ENCODE measurements around a stretch of chr9.

- RRBS = no CpG with 5 or more reads among the region's 3 CpGs
Measured at GRCh38 chr9:120929459-120929649, 2.8 kb upstream of the TRAF1 start.

DNA sequence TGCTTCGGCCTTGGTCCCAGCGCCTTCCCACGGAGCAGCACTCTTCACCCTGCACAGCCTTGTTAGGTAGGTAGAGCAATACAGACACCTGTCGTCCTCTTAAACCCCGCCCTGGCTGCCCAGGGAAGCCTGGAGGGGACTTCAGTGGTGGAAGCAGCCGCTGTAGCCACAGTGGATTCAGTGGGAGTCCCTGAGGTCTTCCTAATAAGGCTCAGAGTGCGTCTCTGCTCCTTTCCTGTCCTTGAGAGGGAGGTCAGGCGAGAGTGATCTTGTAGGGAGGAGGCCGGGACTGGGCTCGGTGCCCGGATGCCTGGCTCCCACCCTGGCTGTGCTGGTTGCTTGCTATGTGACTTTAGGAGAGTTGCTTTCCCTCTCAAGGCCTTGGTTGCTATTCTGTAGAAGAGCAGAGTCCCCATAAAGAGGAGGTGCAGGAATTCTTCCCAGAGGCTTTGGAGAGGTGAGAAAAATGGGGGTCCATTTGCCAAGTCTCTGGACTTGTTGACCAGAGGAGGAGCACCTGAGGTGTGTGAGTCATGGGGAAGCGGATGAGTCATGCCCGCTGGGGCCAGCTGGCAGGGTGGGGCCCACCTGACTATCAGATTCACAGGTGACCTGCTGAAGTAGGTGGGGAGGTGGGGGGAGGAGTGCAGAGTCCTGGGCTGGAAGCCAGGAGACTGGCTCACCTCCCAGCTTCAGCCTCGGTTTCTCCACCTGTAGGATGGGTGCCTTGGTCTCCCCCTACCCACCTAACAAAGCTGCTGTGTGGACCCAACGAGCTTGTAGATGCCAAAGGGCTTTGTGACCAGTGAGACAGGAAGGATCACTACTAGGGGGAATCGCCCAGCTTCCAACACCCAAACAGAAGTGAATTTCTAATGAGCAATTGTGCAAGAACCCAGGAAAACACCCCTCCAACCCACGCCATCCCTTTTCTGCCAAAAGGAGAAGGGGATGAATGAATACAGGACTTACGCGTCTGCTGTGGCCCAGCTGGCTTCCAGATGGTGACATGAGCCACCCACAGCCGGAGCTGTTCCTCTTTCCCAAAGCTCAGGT, 13.9 kb downstream of the GSN start:
- RRBS = 0% methylated on average over 1 of the region's 20 CpGs

GRCh38 chr9:121285797-121286291, 17.9 kb downstream of the GSN start:
- RRBS = no CpG with 5 or more reads among the region's 11 CpGs

- RRBS = no CpG with 5 or more reads among the region's 14 CpGs
Measured at GRCh38 chr9:121310588-121311251, 42.8 kb downstream of the GSN start.

GRCh38 chr9:121318199-121318590, 50.2 kb downstream of the GSN start:
- RRBS = no CpG with 5 or more reads among the region's 4 CpGs

GRCh38 chr9:121347910-121348503, 22.0 kb downstream of the STOM start:
- RRBS = no CpG with 5 or more reads among the region's 10 CpGs

GRCh38 chr9:121353553-121354063, 16.4 kb downstream of the STOM start:
- RRBS = no CpG with 5 or more reads among the region's 7 CpGs

DNA sequence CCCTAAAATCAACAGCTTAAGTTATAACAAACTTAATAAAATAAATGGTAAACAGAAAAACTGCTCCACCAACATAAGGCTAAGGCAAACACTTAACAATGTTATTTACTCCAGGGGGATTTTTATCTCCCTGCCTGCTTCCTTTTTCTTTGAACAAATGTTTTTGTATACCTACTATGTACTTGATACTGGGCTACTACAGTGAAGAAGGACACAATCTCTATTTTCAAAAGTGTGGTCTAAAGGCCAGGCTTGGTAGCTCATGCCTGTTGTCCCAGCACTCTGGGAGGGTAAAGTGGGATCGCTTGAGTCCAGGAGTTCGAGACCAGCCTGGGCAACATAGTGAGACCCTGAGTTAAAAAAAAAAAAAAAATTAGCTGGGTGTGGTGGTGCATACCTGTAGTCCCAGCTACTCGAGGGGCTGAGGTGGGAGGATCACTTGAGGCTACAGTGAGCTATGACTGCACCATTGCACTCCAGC, 3.4 kb downstream of the STOM start:
- RRBS = no CpG with 5 or more reads among the region's 3 CpGs

- RRBS = no CpG with 5 or more reads among the region's 8 CpGs
Measured at GRCh38 chr9:121494021-121494775, 5.4 kb downstream of the GGTA1 start.

- RRBS = no CpG with 5 or more reads among the region's 2 CpGs
Measured at GRCh38 chr9:121498089-121498332, 1.6 kb downstream of the GGTA1 start.

GRCh38 chr9:121529706-121530110, 30.1 kb upstream of the GGTA1 start:
- RRBS = no CpG with 5 or more reads among the region's 8 CpGs

- RRBS = no CpG with 5 or more reads among the region's 20 CpGs
Measured at GRCh38 chr9:121567356-121568200, 67.9 kb upstream of the GGTA1 start.

- RRBS = 2% methylated on average over 63 of the region's 119 CpGs
Measured at GRCh38 chr9:121698830-121699657, 47.6 kb downstream of the DAB2IP start.

DNA sequence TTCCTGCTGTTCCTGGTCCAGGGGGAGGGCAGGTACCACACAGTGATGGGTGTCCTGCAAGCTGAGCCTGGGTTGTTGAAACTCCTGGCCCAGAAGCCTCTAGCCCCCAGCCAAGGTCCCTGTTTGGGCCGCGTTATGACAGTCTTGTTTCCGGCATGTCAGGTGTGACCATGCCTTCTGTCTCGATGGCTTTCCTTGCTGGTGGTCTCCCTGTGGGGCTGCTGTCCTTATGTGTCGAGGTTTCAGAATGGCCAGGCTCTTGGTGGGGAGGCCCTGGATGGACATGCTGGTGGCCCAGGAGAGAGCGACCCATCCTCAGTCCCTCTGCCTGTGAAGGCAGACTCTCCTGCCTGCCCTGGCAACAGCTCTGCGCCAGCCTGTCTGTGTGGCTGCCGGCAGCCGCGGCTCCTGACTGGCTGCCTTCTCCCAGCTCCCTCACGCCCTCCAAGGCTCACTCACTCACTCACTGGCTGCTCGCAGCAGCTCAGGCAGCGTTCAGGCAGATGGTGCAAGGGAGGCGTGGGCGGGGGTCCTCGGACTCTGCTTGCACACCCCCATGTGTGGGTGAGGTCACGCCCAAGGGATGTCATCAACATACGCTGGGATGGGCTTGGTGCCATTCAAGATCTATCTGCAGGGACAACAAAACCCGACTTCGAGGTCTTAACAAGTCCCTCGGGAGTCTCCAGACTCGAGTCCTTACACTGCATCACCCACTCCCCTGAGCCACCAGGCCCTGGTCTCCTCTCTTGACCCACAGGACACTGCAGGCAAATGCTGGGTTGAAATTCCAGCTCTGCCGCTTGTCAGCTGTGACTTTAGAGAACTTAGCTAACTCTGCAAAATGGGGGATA, 66.6 kb downstream of the DAB2IP start:
- RRBS = no CpG with 5 or more reads among the region's 23 CpGs

GRCh38 chr9:121737320-121738147, 86.1 kb downstream of the DAB2IP start:
- RRBS = no CpG with 5 or more reads among the region's 15 CpGs

GRCh38 chr9:121746247-121746823, 94.9 kb downstream of the DAB2IP start:
- RRBS = no CpG with 5 or more reads among the region's 7 CpGs

DNA sequence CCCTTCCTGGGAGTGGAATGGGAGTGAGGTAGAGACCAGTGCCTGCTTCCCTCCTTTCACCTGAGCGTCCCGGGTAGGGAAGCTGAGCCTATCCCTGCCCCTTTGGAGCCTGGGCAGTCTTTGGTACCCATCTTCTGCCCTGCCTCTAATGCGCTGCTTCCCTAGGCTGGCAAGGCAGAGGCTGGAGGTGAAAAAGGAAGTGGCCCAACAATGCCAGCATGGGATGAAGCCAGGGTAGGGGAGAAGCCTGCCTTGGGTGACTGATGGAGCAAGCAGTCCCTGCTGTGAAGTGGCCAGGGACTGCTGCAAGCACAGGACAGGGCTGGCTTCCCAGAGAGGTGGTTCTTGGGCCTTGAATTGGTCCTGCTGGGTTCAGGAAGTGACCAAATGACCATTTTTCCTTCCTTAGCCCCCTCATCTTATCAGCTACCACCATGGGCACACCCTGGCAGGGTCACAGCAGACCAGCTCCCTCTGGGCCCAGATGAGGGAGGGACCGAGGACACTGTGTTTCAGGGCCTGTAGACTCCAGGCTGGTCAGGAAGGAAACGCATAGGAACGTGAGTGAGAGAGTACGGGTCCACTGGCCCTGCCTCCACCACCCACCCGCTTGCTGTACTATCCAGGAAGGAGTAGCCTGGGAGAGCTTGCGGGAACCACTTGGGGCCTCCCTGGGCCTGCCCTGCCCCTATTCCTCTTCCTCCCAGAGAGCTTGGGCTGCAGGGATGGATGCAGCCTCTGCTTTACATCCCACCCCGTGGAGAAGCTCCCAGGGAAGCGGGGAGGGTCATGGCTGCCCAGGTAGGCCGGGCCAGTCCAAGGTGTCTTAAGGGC, 102.5 kb downstream of the DAB2IP start:
- RRBS = no CpG with 5 or more reads among the region's 12 CpGs

- RRBS = no CpG with 5 or more reads among the region's 8 CpGs
Measured at GRCh38 chr9:121771755-121772282, 120.4 kb downstream of the DAB2IP start.

DNA sequence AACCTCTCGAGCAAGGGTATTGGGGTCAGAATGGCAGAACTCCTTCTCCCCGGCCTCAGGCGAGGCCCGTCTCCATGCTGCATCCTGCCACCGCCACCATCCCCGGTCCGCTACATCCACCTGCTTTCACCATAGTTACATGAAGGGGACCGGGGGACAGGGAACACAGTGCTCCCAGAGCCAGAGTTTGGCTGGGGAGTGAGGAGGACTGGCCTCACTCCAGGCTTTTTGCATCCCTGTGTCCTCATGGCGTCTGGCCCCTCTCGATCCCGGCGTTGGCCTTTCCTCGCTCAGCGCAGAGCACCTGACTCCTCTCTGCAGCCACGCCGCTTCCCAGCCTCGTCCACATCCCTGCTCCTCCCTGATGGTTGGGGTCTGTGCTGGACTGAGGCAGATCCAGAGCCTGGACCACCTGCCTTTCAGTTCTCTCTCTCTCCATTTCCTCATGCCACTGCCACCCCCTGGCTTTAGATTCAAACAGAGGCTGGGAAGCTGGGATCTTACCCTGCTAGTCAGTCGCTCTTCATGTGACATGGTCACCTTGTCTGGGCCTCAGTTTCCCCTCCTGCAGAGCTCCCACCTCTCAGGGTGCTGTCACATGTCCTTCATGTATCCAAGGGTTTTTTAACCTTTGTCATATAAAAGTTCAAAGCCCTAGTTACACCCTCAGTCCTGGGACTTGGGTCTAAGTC, 124.0 kb downstream of the DAB2IP start:
- RRBS = 89% methylated on average over 5 of the region's 18 CpGs

All from amniotic epithelial cell (primary cell).